Panc1 (cell line): ENCODE measurements around a stretch of chr22.

- RRBS, 2 experiments: no CpG with 5 or more reads among the region's 14 CpGs
Measured at GRCh38 chr22:35839770-35840850, 122.4 kb downstream of the APOL5 start.

DNA sequence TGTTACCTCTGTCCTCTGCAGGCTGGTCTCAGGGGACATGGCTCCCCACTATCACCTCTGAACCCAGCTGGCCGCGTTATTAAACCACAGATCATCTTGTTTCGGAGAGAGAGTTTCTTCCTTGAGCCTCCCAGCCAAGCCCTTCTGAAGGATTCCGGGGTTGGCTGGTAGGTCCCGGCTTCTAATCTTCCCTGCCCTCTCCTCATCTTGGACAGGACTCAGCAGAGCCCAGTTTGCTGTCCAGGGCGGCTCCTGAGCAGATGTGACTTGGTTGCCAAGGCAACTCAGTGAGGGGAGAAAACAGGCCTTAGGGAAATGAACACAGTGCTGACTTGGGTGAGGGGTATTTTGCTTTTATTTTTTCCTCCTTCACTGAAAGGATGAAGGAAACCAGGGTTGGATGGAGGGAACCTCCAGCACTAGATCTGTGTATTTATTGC is 13.2 kb downstream of the APOL3 start:
- RRBS, 2 experiments: no CpG with 5 or more reads among the region's 6 CpGs

DNA sequence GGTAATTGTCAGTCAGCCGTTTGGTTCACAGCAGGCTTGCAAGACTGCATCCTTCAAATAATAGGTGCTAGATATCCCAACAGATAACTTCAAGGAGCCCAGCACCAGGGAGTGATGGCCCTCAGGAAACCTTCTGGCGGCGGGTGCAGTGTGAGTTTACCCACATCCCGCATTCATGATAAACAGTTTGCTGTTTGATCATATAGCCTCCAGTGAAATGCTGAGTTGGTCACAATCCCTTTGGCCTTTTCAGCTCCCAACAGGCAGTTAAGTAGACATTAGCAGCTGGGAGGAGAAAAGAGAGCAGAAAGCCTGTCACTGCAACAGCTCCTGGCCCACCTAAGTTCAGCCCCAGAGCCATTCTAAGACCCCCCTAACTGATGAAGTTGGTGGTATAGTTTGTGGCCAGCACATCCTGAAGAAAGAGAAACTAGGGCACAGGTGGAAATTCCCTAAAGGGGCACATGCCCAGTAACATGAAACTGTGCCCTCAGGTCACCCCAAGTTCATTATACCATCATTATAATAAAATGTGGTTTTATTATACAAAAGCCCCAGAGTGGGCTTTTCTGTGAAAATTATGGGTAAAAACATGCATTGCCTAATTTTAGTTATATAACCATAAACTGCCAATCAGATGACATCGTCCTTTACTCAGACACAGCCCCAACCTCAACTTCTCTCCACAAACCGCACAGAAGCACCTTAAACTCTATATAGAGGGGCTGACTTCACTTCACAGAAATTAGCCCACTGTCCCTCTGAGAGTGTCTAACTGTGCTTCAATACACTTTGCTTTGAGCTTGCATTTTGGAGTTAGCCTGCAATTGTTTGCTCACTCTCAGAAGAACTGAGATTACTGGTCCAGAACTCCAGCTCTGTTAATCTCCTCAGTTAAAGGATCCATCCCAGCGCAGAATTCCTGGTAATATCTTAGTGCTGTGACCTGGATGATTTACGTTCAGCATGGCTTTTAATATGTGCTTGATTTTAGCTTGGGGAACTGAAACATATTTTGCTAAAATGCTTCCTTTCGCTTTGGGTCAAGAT is 1.6 kb upstream of the APOL3 start:
- RRBS, 2 experiments: no CpG with 5 or more reads among the region's 9 CpGs

- RRBS, 2 experiments: no CpG with 5 or more reads among the region's 6 CpGs
Measured at GRCh38 chr22:36164529-36165394, 4.2 kb upstream of the APOL3 start.

GRCh38 chr22:36239825-36240125 is 448 bp upstream of the APOL2 start:
- RRBS, 2 experiments: no CpG with 5 or more reads among the region's 6 CpGs

DNA sequence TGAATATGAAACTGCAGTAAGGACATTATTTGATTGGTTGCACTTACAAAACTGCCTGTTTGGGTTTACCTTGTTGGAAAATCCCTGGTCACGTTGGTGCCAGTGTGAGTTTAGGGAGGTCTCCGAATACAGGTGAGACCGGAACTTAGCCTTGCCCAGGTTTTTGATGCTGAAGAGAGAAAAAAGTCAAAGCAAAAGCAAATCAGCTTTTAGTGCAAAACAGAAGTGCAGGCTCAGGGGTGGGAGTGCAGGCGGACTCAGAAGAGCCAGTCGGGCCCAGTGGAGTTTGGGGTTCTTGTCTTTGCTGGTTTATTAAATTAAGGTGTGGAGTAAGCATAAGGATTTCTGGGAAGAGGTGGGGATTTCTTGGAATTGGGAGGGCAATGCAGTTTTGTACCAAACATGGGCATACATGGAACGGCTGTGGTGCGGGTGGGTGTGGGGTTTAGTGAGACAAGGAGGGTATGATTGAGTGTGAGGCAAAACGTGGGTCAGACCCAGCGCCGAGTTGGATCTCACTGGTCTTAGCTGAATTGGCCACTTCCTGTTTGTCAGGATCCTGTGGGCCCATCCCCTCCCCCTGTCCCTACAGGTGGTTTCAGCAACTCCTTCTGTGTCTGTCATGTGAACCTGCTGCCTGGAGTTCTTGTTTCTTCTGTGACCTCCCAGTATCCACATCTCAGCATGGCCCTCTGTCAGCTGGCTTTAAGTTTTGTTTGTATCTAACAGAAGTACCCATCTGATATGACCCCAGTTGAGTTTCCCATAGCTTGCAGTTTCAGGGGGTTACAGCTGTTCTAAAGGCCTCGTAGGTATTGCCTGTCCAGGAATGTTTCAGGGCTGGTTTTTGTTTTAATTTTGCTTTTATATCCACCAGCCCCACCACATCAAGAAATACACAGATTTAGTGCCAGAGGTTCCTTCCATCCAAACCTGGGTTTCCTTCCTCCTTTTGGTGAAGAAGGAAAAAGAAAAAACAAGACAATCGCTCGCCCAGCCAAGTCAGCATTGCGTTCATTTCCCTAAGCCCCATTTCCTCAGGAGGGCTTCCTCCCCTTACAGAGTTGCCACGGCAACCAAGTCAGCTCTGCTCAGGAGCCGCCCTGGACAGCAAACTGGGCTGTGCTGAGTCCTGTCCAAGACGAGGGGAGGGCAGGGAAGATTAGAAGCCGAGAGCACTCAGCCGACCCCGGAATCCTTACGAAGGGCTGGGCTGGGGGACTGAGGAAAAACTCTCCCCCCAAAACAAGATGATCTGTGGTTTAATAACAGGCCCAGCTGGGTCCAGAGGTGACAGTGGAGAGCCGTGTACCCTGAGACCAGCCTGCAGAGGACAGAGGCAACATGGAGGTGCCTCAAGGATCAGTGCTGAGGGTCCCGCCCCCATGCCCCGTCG is 6.0 kb downstream of the APOL1 start:
- RRBS, 2 experiments: no CpG with 5 or more reads among the region's 25 CpGs

GRCh38 chr22:36281461-36282182 is 28.7 kb downstream of the APOL1 start:
- RRBS, 2 experiments: no CpG with 5 or more reads among the region's 14 CpGs

- RRBS, 2 experiments: no CpG with 5 or more reads among the region's 8 CpGs
Measured at GRCh38 chr22:36307727-36308206, 54.8 kb downstream of the APOL1 start.

GRCh38 chr22:36335335-36335827 is 52.4 kb downstream of the MYH9 start:
- RRBS, 2 experiments: 5 to 33% methylated on average over 3 of the region's 9 CpGs

- RRBS, 2 experiments: no CpG with 5 or more reads among the region's 28 CpGs
Measured at GRCh38 chr22:36356624-36357777, 30.8 kb downstream of the MYH9 start.

DNA sequence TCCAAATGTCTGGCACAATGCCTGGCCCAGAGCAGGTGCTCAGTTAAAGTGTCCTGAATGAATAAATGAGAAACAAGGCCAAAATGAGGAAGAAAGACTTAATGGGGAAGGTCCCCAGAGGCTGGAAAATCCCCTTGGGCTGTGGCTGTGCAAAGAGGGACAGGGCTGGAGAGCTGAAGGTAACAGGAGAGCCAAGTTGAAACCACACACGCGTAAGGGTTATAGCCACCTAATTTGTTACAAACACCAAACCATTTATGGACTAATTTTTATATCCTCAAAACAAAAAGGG is 28.6 kb downstream of the MYH9 start:
- RRBS, 2 experiments: no CpG with 5 or more reads among the region's 2 CpGs

DNA sequence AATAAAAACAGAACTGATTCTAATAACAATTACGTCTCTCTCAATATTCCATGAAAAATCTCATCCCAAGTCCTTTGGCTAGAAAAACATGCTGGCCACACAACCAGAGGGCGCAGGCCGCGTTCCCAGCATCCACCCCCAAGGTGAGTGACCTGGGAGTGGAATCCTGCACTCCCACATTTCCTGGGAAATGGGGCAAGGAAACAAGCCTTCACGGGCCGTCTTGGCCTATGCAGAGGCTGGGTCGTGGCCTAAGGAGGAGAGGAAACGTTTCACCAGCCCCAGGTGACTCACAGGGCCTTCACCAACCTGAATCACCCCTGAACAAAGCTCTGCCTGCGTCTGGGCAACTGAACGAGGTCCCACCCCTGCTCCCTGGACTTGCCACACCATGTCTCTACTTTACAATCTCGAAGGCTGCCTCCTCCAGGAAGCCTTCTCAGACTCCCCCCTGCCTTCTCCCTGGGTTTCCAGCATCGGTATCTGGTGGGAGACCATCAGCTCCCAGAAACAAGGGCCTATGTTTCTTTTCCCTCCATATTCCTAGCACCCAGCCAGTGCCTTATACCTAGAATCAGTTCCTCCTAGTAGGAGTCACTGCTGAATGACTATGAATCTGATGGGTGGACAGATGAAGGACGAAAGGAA is 13.1 kb downstream of the MYH9 start:
- RRBS, 2 experiments: no CpG with 5 or more reads among the region's 13 CpGs

DNA sequence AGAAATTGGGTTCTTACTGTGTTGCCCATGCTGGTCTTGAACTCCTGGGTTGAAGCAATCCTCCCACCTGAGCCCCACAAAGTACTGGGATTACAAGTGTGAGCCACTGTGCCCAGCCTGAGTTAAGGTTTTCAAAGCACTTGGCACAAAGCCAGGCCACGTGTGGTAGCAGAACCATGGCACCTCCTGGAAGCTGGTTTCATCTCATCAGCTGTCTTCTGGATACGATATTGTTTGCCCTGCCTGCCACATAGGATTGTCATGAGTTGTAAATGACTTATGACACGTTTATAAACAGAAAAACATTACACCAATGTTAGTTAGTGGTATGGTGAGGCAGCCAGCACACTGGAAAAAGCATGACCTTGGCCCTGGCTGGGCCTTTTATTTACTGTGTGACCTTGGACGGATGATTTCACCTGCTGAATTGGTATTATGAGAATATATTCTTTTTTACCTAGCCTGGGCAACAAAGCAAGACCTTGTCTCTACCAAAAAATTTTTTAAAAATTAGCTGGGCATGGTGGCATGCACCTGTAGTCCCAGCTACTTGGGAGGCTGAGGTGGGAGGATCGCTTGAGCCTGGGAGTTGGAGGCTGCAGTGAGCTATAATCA is 23.8 kb upstream of the MYH9 start:
- RRBS, 2 experiments: no CpG with 5 or more reads among the region's 5 CpGs

GRCh38 chr22:36453254-36453712 is 28.2 kb downstream of the TXN2 start:
- RRBS, 2 experiments: no CpG with 5 or more reads among the region's 7 CpGs

DNA sequence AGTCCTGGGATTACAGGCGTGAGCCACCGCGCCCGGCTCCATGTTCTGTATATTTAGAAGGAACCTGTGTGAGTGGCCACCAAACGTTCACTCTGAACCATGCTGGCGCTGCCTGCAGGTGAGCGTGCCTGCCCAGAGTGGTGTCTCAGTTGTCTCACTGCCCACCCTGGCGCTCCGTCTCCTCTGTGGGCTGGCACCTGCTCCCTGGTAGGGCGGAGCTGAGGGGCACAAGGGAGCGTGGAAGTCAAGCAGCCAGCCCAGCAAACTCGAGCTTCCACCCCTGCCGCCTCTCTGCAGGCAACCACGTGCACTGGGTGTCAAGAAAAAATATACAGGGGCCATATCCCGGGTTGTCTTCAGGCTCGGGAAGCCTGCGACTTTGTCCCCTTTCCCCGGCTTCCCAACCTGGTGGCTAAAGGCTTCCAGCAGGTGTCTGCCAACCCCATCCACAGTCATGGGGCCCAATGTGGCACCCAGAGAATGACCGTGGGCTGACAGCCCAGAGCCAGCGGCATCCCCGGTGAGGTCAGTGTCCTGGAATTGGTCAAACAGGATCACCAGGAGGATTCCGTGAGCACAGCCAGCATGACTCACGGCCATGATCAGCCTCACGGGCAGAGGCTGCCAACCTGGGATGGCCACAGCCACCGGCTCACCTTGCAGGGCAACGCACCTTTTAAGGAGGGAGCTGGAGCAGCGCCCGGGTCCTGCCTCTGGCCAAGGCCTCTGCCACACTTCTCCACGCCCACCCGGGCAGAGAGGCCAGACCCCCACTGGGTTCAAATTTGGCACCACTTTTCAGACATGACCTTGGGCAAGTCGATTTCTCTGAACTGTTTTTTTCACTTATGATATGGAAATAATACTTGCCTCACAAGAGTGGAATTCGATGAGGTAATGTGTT is 16.4 kb downstream of the TXN2 start:
- RRBS, 2 experiments: 4 to 10% methylated on average over 10 of the region's 32 CpGs

DNA sequence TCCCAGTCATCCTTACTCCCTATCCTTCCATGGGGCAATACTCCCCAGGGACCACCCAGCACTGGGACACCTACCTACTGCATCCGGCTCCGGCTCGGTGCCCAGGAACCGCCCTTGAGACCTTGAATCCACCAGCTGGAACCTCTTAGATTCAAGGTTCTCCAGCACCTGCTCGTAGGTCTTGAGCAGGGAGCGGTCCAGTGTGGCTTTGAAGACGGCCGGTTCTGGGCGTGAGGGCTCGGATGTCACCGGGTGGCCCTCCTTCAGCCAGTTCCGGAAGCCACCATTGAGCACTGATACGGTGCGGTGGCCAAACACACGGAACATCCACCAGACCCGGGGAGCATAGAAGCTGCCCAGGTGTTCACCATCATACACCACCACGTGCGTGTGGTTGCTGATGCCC is 1.2 kb downstream of the TST start:
- RRBS, 2 experiments: 95 to 96% methylated on average over 5 of the region's 18 CpGs

DNA sequence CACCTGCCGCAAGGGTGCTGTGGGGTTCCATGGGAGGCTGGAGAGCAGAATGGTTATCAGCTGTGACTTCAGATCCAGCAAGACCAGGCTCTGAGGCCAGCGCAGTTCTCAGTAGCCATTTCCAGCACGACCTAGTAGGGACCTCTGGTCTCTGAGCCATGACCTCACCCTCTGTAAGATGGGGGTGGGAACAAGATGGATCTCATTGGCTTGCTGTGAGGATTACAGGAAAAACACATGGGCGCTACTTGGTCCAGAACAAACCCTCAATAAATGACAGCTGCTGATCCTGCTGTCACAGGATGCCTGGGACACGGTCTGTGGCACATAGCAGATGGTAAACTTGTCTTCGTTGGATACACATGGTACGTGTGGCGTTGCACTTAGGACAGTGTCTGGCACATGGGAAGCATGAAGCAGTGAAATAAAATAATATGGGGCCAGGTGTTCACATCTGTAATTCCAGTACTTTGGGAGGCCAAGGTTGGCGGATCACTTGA is 4.6 kb upstream of the KCTD17 start:
- RRBS, 2 experiments: no CpG with 5 or more reads among the region's 9 CpGs

DNA sequence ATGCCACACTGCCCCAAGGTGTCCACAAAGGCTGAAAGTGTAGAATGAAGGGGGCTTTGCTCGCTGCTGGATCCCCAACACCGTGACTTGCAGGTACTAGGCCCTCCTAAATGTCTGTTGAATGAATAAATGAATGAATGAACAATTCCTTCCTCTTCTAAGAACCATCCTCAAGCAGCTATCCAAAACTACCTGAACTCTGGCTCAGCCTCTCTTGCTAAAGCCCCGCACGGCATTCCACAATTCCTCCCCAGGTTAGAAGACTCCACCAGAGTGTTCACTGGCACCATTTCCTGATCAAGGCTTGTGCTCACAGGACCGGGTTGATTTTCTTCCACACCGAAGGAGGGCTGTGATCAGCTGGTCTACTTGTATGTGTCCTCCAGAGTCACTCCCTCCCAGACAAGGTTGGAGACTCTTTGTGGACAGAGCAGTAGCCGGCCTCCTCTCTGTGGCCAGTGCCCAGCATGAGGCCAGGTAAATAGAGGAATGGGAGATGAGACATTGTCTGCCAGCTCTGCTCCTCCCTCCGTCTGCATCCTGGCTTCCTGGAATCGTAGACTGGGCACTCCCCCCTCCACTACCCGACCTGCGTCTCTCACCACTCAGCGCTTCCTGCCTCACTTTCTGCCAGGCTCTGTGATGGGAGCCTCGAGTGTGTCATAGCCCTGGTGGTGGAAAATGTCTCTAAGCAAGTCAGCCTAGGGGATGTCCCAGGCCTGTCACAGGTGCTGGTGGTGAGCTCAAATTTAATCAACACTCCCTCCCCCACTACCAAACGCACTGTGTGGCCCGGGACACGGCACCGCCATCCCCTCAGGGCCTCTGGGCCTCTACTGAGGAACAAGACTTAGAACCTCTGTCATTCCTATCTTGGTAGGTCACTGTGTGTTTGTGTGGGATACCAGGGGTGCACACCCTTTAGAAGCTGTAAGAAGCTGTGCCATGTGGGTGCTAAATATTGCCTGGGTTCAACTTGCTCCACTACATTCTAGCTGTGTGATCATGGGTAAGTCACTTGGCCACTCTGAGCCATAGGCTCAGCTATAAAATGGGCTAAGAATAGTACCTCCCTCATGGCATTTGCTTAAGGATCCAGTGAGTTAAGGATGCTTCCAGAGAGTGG is 12.6 kb upstream of the TMPRSS6 start:
- RRBS, 2 experiments: 72% methylated on average over 3 of the region's 17 CpGs; no CpG with 5 or more reads in 1 of the 2 experiments

GRCh38 chr22:37126605-37126878 is 17.0 kb upstream of the TMPRSS6 start:
- RRBS, 2 experiments: no CpG with 5 or more reads among the region's 6 CpGs

GRCh38 chr22:37164398-37164634 is 14.6 kb upstream of the IL2RB start:
- RRBS, 2 experiments: 42 to 57% methylated on average over 2 of the region's 4 CpGs